ENCODE results near the genes ATF6, C1orf226 and RGS5.

- PRO-cap, 2 experiments = no peak in any of the 2 experiments
Measured at GRCh38 chr1:161166914-161167362, 712 bp downstream of the PPOX start.

DNA sequence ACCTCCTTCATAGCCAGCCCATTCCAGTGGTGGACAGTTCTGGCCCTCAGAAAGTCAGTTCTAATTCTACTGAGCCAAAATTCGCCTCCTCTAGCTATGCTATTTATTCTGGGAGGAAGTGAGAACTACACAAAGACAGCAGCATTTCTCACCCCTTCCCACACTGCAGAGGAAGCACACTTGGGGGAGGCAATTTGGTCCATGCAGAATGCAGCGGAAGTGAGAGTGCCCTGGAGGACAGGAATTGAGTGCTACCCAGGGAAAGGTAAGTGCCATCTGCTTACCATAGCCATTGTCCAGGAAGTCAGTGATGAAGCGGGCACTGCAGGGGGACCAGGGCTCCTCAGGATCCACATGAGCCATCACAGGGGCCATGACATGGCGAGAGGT, 3.7 kb downstream of the ADAMTS4 start:
- PRO-cap, 2 experiments = no peak in any of the 2 experiments

GRCh38 chr1:161199960-161201036, 1.4 kb upstream of the ADAMTS4 start:
- PRO-cap, 2 experiments = no peak in any of the 2 experiments

DNA sequence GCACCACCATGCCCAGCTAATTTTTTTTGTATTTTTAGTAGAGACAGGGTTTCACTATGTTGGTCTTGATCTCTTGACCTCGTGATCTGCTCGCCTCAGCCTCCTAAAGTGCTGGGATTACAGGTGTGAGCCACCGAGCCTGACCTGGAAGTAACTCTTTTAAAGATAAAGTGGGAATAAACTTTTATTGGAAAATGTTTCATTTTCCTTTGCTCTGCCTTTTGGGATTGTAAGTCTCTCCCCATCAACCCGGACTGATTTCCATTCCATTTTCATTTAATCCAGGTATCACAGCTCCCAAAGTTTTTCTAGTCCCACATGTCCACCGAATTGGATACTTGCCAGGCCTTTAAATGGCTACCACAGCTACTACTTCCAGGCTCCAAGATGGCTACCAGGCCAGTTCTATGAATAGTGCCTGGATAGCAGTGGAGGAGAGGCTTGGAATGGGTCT, 2.9 kb downstream of the APOA2 start:
- PRO-cap, 2 experiments = no peak in any of the 2 experiments

DNA sequence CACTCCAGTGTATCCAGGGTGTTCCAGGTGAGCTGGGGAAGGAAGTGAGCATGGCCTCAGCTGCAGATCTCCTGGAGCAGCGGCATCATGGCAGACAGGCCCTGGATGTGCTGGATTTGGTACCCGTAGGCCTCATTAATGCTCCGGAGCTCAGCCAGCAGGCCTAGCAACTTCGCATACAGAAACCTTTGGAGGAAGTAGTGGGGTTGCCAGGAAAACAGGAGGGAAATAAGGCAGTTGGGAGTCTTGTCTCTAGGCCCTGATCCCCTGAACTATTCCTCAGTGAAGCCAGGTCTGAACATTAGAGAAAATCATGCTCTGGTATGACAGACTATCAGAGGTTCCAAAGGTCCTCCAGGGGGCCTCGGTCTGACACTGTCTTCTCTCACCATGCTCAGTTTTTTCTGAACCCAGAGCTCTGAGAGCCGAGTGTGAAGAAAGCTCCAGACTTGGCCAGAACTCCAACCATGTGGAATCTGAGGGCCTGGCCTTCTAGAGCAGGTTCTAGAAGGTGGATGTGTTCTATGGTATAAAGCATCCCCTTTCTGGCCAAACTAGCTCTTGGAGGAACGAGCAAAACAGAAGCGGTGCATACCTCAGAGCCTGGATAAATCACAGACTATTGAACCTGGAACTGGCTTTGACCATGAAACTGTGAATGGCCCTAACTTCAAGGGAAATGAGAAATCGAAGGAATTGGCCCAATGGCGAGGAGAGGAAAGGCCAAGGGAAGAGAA, 4.0 kb downstream of the TOMM40L start:
- PRO-cap, 2 experiments = no peak in any of the 2 experiments

DNA sequence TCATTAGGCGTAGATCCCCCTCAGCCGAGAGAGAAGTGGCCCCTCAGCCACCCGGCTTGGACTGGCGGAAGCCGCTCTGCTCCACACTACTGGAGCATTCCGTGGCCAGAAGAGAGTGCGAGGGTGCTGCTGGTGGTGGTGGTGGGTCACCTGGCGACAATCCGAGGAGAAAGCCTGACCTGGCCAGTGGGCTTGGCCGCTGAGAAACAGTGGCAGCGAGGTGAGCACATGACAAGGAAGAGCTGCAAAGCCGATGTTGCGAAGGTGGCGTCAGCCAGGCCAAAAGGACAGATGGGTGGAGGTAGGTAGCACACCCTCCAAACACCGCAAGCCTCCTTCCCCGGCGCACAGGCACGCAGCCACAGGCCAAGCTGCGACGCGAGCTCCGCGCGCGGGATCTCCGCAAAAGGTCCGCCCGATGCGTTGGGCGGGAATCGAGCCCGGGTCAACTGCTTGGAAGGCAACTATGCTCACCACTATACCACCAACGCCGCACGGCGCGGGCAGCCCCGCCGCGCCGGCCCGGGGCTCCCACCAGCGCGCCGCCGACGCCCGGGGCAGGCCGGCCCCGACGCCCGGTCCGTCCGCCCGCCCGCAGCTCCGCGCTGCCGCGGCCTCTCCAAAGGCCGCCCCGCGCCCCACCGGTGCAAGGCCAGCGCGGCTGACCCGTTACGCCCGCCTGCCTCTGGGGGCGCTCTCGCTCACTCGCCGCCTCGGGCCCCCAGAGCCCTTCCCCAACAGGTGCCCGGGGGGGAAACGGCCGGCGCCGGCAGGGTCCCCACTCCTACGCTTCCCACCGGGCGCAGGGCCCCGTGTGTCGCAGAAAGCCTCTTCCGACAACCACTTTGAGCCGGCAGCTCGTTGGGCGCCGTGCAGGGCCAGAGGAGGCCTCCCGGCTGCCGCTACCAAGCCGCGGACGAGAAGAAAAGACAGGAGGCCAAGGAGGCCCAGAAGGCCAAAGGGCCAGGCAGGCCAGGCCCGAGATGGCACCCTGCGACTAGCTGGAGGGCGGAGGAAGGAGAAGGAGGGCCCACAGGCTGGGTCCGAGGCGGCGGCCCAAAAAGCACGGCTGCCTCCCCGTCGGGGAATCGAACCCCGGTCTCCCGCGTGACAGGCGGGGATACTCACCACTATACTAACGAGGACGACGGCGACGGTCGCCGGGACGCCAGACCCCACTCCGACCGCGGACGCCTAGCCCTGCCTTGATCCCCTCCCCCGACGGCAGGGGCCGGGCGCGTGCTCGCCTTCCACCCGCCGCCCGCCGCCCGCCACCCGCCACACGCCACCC, 65.1 kb upstream of the FCGR2A start:
- PRO-cap, 2 experiments = no peak in any of the 2 experiments

GRCh38 chr1:161487209-161487931, 17.9 kb upstream of the FCGR2A start:
- PRO-cap, 2 experiments = no peak in any of the 2 experiments

DNA sequence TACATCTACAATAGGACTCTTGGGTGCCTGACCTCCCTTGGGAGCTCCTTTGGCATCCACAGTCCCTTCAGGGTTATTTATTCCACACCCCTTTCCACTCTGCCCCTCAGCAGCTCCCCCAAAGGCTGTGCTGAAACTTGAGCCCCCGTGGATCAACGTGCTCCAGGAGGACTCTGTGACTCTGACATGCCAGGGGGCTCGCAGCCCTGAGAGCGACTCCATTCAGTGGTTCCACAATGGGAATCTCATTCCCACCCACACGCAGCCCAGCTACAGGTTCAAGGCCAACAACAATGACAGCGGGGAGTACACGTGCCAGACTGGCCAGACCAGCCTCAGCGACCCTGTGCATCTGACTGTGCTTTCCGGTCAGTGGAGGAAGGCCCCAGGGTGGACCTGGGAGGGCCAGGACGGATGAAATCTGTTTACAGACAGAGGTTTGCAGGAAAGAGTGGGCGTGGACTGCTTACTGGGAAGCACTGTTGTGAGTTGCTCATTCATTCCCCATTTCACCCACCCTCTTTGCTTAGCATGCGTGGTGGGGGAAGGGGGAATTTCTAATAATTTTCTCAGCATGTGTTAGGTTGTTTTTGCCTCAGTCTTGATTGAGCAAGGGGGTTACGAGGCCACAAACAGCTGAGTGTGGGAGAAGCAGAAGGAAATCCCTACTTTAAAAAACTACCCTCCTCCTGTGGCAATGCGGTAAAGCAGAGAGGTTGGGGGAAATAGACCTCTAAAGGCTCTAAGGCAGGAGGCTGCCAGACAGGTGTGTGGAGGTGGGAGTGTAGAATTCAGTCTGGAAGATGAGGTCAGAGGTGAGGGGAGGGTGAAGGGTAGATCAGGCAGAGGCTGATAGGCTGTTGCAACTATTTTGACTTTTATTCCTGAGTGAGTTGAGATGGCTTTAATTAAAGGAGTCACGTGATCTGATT, 1.2 kb downstream of the FCGR2A start:
- PRO-cap, 2 experiments = no peak in any of the 2 experiments

DNA sequence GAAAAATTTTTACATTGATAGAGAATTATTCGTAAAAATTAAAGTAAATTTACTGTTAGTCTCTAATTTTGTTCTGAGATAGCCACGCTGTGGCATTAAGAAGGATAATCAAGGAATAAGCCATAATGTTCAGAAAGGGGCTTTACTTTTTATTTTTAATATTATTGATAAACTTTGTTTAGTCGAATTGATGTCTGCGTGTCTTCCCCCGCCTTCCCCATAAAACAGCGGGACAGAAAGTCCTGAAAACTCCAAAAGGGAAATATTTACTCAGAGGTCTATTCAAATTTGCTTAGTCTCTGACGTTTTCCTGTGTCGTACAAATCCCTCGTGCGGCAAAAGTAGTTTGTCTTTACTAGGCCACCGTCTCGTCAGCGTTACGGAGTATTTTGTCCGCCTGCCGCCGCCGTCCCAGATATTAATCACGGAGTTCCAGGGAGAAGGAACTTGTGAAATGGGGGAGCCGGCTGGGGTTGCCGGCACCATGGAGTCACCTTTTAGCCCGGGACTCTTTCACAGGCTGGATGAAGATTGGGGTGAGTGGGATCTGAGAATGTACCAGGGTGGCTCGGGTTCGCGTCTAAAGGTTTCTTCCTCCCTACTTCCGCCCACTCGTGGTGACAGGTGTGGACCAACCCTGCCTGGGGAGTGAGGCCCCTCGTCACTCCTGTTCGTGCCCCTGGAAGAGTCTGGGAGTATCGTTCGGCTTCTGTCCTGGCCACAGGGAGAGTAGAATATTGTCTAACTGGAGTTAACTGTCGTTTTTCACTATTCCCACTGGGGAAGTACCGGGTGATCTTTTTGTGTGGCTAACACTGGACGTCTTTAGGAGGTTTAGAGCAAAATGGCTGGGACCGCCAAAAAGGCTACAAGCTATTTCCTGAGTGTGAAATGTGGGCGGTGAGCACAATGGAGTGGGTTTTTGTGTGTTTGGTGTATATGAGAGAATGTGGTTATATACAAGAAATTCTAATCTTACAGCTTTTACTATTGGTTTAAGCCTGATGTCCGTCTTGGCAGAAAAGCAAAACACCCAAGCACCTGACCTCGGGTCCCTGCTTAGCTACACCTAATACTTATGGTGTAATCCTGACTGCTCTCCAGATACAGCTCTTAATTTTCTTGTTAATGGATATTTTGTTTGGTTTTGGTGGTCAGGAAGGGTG, at the start of gene ATF6:
Gene ATF6, plus strand, starts transcription at position 414 of the 1,166 bp plus-strand sequence.
- PRO-cap, 2 experiments = peak in 2 of 2 experiments; most common plus-strand start position 450 of the sequence (in 2); most common minus-strand start position 221 of the sequence (in 1)

DNA sequence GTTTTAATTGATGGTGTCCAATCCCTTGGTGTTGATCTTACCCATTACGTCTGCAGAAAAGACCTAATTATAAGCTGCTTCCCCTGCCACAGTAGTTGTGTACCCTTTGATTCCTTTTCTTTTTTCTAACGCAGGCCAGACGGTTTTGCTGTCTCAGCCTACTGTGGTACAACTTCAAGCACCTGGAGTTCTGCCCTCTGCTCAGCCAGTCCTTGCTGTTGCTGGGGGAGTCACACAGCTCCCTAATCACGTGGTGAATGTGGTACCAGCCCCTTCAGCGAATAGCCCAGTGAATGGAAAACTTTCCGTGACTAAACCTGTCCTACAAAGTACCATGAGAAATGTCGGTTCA, 35.8 kb downstream of the ATF6 start:
- PRO-cap, 2 experiments = no peak in any of the 2 experiments

GRCh38 chr1:162003781-162004381, 19.8 kb downstream of the OLFML2B start:
- PRO-cap, 2 experiments = peak in 2 of 2 experiments; most common plus-strand start chr1:162004134 (in 2); most common minus-strand start chr1:162003898 (in 1)

- PRO-cap, 2 experiments = no peak in any of the 2 experiments
Measured at GRCh38 chr1:162024166-162024701, 565 bp upstream of the OLFML2B start.

DNA sequence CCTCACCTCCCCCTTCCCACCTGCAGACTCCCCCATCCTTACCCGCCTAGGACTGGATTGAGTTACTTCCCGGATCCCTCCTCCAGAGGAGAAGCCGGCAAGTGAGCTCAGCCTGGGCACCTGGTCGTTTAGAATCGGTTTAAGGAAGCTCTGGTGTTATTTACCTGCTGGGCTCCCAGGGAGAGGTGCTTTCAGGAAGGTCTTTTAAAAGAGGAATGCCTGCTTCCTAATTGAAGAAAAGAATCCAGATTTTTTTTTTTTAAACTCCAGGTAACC, 946 bp downstream of the NOS1AP start:
- PRO-cap, 2 experiments = peak in 2 of 2 experiments; most common plus-strand start position 156 of the sequence (in 1); most common minus-strand start position 130 of the sequence (in 1)

DNA sequence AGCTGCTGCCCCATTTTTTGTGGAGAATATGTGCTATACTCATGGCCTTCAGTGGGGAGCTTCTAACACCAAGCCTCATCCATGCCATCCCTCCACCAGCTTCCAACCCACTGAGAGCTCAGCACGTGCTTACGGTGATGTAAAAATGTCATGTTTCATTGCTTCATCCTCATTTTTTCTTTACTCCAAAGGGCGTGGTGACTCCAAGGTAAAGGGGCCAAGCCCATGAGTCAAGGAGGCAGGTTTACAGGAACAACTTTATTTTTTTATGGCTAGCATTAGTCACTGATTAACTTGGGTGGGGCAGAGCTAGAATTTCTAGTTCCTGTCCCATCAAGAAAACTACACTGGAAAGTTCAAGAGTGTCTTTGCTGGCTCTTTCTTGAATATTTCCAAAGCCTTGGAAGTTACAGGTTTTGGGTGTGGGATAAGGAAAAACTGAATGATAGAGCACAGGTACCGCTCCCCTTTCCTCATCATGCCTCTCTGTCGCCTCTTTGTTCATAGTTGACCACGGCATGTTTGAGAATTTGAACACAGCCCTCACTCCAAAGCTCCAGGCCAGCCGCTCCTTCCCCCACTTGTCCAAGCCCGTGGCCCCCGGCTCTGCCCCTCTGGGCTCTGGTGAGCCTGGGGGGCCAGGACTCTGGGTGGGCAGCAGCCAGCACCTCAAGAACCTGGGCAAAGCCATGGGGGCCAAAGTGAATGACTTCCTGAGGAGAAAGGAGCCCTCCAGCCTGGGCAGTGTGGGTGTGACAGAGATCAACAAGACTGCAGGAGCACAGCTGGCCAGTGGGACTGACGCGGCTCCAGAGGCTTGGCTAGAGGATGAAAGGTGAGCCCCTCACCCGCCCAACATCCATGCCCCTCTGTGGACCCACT, at the start of gene C1orf226:
Gene C1orf226, plus strand, starts transcription at position 345 of the 882 bp plus-strand sequence.
- PRO-cap, 2 experiments = peak in 2 of 2 experiments; most common plus-strand start position 347 of the sequence (in 2); most common minus-strand start position 104 of the sequence (in 1)

- PRO-cap, 2 experiments = no peak in any of the 2 experiments
Measured at GRCh38 chr1:162557484-162557853, 4.1 kb upstream of the UAP1 start.

DNA sequence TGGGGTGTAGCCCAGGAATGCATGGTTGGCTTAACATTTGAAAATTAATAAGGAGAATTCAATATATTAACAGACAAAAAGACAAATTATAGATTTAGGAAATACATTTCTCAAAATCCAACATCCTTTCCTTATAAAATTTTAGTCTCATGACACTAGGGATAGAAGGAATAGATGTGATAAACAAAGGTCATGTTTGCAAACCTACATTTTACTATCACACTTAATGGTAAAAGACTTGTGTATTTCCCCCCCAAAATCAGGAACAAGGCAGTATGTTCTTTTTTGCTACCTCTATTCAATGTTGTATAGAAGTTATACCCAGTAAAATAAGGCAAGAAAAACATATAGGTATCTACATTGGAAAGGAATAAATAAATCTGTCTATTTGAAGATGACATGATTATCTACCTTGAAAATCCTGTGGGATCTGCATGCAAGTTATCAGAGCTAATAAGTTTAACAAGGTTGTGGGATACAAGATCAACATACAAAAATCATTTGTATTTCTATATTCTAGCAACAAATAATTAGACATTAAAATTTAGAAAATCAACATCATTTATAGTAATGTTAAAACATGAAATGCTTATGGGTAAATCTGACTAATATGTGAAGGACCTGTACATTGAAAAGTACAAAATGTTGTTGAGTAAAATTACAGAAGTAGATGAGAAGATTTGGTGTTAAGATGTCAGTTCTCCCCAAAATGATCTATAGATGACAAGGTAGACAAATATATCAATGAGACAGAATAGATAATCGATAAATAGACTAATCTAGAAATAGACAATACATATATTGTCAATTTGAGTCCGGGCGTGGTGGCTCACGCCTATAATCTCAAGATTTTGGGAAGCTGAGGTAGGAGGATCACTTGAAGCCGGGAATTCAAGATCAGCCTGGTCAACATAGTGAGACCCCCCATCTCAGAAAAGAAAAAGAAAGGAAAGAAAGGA, 22.1 kb upstream of the DDR2 start:
- PRO-cap, 2 experiments = no peak in any of the 2 experiments

DNA sequence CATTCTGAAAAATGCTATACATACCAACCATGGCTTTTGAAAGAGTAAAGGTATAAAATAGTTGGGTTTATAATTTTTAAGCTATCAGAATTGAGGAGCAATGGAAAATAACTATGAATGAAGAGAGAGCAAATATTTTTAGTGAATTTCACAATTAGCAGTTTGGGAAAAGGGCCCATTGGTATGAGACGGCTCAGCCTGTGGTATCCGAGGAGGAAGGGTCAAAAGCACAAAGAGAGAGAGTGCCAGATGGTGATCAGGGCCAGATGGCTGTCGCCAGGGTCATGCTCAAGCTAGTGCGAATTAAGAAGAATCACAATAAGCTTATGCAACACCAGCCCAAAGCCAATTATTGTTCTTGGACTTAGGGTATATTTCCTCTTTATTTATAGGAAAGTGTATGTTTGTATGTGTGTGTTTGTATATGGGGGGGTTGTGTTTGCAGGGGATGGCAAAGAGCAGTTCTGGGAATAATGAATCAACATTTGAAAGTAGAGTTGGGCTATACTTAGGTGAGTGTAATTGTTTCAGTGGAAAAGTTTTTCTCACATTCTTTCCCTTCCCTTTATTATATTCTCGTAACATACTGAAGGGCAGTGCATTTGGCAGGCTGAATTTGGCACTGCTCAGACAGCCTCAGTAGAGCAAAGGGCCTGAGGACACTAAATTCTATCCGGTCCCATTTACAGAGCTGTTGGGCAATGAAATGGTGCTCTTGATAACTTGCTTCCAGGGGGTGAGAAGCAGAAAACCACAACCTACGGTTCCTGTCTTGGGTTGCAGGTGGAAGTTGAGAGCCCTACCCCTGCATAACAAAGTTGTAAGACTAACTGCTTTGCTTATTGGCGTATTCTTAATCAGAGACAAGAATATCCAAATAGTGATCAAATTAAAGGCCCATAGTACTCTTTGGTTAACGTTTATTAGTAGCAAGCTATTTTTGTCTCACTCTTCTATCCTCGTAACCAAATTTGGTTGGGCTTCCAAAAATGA, 19.4 kb upstream of the DDR2 start:
- PRO-cap, 2 experiments = no peak in any of the 2 experiments

- PRO-cap, 2 experiments = no peak in any of the 2 experiments
Measured at GRCh38 chr1:162632665-162633078, 408 bp downstream of the DDR2 start.

DNA sequence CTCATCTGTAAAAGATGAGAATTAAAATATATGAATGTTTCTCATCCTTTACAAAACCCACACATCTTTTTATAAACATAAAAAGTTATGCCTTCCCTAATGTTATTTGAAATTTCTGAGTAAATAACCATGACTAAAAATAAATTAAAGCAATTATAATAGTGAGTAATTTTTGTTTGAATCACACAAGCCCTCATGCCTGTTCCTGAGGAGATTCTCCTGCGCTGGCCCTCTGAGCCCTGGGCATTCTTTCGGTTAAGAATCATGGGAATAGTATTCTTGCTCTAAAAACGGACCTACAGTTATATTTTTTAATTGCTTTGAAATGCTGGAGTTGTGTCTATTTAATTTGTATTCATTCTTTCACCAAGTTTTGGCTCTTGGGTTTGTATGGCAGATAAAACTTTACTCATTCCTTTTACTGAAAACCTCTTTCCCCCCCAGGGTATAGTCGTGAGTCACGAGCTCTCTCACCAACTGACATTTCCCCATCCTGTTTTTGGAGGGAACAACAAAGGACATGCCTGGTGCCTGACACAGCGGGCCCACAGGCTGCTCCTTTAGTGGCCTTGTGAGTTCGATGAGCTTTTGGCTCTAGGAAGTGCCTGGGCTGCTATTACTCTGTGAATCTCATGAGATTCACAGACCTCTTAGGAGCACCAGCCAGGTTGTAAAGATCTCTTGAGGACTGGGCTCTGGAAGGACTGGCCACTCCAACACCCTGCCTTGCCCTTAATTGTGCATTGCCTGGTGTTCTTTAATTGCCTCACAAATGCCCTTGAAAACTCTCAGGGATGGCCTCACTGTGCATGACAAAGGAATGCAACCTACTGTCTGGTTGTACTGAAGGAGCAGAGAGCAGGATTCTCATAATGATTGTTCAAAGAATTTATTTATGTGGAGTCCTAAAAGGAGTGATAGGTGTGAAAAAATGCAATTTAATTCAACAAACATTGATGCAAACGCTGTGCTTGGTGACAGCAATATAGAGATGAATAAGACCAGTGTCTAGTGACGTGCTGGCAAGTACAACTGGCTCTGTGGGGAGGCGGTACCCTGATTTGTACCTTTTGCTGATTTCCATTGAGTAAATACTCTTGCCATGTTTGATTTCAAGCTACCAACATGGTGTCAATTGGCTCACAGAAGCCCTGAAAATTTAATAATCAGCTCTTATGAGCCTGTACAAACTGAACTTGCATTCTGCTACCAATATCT, 58.7 kb downstream of the DDR2 start:
- PRO-cap, 2 experiments = no peak in any of the 2 experiments

- PRO-cap, 2 experiments = no peak in any of the 2 experiments
Measured at GRCh38 chr1:163202771-163203567, at the start of gene RGS5. Gene RGS5 (minus strand): TSS chr1:163202916.